Bronchial lymph node (tissue), 1 donor: ENCODE data around the genes KIF19 and GPR142.

GRCh38 chr17:72463219-72464334 lies 342.8 kb downstream of the SOX9 start:
- PRO-cap, result no peak

- PRO-cap, result no peak
Measured at GRCh38 chr17:72575923-72576487, 455.2 kb downstream of the SOX9 start.

DNA sequence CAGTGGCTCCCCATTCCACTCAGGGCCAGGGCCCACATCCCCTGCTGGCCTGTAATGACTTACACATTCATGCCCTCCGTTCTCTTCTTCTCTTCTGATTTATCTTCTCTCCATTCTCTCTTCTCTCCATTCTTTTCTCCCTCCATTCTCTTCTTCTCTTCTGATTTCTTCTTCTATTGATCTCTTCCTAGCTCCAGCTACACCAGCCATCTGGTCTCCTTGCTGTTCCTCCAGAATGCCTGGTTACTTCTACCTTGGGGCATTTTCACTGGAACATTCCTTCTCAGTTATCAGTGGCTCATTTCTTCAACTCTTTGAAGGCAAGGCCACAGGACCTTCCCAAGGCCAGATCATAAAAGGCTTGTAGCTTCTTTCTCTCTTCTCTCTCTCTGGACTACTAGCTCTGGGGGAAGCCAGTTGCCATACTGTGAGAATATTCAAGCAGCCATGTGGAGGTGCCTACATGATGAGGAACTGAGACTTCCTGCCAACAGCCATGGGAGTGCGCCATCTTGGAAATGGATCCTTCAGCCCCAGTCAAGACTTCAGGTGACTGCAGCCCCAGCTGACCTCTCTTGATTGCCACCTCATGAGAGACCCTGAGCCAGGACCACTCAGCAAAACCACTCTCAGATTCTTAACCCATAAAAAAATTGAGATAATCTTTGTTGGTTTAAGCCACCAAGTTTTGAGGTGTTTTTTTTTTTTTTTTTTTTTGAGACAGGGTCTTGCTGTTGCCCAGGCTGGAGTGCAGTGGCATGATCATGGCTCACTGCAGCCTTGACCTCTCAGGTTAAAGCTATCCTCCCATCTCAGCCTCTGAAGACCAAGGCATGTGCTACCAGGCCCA lies 427.6 kb downstream of the SLC39A11 start:
- PRO-cap, result no peak

GRCh38 chr17:72666221-72666442 lies 426.4 kb downstream of the SLC39A11 start:
- PRO-cap, result no peak

GRCh38 chr17:73227835-73228294 lies 4.3 kb downstream of the FAM104A start:
- PRO-cap, result no peak

DNA sequence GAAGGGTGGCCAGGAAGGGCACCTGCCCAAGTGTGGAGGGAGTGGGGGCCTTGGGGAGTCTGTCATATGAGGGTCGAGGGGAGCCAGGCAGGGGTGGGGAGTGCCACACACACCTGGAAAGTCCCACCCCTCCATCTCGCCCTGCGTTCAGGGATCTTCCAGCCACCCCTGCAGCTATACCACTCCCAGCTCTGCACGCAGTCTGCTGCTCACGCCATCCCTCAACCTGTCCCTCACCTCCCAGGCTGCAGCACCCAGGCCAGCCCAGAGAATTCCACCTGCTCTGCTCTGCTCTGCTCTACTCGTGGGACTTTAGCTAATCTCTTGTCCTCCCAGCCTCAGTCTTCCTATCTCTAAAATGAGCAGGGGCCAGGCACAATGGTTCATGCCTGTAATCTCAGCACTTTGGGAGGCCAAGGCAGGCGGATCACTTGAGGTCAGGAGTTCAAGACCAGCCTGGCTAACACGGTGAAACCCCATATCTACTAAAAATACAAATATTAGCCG lies 17.3 kb upstream of the CPSF4L start:
- PRO-cap, result no peak

- PRO-cap, result no peak
Measured at GRCh38 chr17:73291900-73292525, 19.8 kb downstream of the CDC42EP4 start.

- PRO-cap, result no peak
Measured at GRCh38 chr17:73310412-73310605, 1.5 kb downstream of the CDC42EP4 start.

GRCh38 chr17:73341630-73342557 lies 30.1 kb upstream of the CDC42EP4 start:
- PRO-cap, result bidirectional peak, plus-strand start at chr17:73342367, minus-strand start at chr17:73342240

DNA sequence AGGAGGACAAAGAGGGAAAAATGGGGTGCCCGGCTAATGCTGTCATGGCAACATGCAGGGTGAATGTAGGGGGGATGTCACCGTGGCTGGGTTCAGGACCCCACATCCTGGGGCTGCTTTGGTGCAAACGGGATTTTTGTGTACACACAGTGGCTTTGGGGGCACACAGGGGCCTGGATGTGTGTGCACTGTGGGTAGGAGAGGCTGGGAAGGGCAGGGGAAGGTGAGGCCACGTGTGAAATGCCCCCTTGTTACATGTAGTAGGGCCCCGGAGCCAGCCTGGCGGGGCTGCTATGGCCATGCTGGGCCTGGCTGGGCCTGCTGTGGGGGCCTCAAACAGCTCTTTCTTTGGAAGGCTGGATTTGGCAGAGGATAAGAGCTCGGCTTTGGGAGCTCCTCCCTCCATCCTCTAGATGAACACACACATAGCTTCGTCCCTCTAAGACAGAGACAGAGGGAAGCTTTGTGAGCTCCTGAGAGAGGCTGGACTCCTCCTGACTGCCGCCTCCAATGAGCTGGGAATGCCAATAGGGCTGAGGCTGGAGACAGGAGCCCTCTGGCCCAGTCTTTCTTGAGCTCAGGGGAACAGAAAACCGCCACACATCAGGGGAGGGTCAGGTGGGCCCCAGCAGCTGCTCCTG lies 37.2 kb upstream of the CDC42EP4 start:
- PRO-cap, result unidirectional peak, plus-strand start at position 442 of the sequence

DNA sequence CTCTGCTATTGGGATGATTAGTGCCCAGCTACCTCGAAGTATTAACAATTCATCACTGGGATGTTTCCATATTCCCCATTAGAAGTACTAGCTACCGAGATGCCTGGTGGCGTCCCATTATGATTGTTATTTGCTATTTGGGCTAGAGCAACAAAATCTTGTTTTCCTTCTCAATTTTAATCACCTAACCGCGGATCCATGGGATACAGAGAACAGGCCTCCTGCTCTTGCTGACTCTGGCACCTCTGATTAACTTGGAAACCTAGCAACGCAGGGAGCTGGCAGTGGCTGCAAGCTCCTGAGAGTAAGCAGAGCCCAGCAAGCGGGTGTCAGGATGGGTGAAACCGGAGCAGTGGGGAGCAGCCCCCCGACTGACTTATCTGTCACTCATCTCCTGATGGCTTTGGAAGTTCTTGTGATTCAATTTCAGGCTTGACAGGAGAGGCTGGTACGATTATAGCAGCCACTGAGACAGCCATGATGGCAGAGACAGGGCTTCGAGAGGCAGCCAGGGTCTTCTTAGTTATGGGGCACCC lies 45.5 kb upstream of the CDC42EP4 start:
- PRO-cap, result no peak

- PRO-cap, result no peak
Measured at GRCh38 chr17:73361205-73361703, 49.5 kb upstream of the CDC42EP4 start.

- PRO-cap, result no peak
Measured at GRCh38 chr17:73365907-73366550, 54.2 kb upstream of the CDC42EP4 start.

DNA sequence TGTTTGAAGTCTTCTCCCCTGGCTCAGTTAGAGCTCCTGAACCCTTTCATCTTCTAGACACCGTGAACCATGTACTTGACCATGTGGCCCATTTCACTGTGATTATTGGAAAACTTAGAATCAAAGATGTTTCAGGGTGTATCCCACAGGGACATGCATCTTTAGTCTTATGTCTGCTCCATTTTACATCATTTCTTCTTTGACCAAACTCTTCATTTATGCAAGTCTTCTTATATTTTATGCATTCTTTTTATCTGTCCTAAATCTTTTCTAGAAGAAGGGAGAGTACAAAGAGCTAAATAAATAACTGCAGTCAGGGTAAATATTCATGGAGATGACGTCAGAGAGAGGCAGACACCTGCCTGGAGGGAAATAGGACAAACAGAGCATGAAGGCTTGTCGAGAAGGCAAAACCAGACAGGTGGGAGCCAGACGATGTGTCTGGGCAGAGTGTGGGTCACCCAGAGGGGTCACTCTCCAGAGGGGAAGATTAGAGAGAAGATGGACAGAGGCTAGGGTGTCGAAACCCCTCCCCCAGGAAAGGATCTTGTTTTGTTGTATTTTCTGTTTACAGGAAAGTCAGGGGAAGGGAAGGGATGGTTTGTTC lies 78.4 kb upstream of the RPL38 start:
- PRO-cap, result no peak

DNA sequence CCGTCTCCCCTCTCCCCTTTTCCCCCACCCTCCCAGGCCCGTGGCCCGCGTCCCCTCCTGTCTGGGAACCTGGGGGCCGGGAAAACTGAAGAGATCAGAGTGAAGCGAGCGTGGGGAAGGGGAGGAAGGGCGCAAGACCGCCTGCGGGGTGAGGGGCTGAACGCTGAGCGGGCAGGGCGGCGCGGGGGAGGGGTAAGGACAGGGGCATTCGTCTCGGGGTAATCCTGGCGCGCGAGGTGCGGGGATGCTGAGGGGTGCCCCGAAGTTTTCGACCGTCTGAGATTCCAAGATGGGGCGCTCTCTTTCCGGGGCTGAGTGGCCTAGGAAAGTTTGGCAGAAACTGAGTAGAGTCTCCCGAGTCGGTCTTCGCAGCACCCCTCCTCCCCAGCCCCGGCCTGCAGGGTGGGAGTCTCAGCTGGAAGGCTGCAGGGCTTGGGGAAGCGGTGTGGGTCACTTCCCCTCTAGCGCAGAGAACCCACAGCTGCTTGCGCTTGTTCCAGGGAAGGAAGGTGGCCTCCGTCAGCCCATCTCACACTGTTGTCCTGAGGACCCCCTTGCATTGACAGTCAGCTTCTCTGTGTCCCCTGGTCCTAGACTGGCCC lies 574 bp downstream of the TTYH2 start:
- PRO-cap, result no peak

GRCh38 chr17:74325776-74326448 lies at the start of gene KIF19:
TSS of gene KIF19 (plus strand) at chr17:74326226.
- PRO-cap, result unidirectional peak, plus-strand start at chr17:74326234

- PRO-cap, result no peak
Measured at GRCh38 chr17:74367200-74367715, at the start of gene GPR142. TSS of gene GPR142 (plus strand) at chr17:74367506.

DNA sequence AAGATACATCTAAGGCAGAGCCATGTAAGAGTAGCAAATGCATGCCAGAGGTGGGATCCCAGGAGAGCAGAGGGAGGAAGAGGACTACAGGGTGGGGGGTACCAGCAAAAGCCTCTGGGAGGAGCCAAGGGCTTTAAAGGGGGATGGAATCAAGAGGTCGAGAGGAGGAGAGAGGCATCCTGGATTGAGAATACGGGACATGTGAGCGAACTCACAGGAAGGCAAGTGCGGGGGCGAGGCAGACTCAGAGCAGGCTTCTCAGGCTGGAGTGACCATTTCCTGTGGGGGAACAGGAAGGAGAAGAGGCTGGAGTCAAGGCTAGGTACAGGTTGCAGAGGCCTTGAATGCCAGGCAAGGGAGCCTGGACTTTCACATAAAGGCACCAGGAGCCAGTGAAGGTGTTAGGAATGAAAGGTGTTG lies 5.5 kb upstream of the GPRC5C start:
- PRO-cap, result no peak

DNA sequence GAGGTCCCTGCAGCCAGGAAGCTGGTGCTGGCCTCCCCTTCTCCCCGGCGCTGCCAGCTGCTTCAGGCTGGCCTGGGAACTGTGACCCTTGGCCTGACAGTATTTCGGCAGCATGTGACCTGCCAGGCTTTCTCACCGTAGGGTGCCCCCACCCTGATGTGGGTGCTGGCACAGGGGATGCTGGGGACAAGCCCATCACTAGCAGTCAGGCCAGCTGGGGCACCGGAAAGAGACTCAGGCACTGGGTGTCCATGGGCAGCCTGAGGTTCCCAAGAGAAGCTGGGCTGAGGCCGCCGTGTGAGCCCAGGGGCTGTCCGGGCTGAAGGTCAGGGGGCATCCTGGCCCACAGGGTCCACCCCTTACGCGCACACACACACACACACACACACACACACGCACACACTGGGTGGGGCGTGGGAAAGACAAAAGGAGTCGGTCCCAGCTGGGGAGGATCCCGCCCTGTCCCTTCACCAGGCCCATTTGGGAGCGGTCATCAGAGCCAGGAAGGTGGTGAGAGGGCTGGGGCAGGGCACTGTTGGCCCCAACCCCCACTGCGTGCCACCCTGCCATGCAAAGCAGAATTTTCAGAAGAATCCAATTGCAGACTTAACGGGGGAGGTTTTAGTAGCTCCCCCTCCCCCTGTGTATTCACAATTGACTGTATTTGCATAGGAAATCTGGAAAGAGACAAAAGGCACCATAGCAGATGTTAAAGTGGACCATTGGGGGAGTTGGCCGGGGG lies 11.5 kb upstream of the CD300A start:
- PRO-cap, result unidirectional peak, minus-strand start at position 482 of the sequence

DNA sequence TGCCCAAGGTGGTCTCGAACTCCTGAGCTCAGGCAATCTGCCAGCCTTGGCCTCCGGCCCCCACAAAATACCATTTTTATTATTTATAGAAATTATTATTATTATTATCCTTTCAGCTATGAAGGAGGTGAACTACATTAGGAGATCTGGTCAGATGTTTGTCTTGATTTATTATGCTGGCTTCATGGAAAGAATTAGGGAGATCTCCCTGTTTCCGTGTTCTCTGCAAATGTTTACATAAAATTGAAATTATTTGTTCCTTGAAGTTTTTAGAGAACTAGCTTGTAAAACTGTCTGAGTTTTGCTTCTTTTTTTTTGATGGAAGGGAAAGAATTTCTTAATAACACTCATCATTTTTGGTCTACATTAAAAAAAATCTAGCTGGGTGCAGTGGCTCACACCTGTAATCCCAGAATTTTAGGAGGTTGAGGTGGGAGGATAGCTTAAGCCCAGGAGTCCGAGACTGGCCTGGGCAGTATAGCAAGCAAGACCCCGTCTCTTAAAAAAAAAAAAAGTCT lies 2.5 kb downstream of the CD300A start:
- PRO-cap, result no peak